ENCODE measurements around the genes DNAAF8 and ROGDI.

DNA sequence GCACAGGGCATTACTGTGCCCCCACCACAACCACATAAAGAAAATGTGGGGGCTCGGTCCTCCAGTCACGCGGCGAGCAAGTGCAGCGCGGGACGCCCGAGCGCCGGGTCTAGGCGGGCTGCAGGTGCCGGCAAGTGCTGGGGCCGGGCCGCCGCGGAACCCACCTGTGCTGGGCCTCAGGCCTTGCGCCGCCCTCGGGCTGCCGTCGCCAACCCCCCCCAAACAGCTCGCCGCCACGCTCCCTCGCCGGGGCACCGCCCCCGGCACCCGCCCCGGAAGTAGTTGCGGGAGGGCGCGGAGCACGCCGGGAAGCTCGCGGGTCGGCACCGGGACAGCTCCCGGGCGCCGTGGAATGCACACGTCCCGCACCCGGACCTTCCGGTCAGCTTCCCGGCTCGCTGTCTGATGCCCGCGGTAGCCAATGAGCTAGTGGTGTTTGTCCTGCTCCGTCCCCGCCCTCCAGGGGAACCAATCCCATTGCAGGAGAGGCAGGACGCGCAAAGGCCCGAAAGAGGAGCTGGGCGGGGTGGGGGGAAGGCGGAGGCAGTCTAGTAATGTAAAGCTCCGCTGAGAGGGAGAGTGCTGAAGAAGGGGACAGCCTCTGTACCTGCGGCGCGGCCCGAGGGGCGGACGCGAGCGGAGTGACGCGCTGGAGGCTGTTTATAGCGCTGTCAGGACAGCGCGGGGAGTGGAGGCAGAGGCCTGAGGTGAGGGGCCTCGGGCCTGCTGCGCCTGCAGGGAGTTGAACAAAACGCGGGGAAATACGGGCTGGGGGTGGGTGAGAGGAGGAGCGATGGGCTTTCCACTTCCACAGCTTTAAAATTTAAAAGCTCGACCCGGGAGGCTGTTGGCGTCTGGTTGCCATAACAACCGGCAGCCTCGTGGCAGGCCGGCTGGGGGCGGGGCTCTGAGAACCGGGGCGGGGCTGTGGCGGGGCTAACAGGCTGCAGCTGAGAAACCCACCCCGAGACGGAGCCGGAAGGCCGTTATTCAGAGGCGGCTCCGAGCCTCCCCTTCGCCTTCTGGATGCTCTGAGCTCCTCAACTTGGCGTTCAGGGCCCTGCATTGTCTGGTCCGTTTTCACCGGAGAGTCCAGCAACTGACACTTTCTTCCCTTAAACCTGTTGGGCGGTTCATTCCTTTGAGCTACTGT, at the start of gene DNAAF8:
TSS of gene DNAAF8 (plus strand) at position 546 of the 1,153 bp plus-strand sequence.
- PRO-cap: bidirectional peak, plus-strand start at position 281 of the sequence, minus-strand start at position 219 of the sequence; unidirectional peak, plus-strand start at position 993 of the sequence

- PRO-cap: no peak
Observed at GRCh38 chr16:4801565-4801987, 857 bp downstream of the ROGDI start.

GRCh38 chr16:4802477-4803434, at the start of gene ROGDI:
Gene ROGDI (minus strand): TSS chr16:4802633.
- PRO-cap: bidirectional peak, plus-strand start at chr16:4802798, minus-strand start at chr16:4802631

- PRO-cap: bidirectional peak, plus-strand start at chr16:4847070, minus-strand start at chr16:4847060
Observed at GRCh38 chr16:4846994-4847158, 212 bp downstream of the GLYR1 start.

GRCh38 chr16:4860226-4861246, 13.3 kb downstream of the UBN1 start:
- PRO-cap: no peak

DNA sequence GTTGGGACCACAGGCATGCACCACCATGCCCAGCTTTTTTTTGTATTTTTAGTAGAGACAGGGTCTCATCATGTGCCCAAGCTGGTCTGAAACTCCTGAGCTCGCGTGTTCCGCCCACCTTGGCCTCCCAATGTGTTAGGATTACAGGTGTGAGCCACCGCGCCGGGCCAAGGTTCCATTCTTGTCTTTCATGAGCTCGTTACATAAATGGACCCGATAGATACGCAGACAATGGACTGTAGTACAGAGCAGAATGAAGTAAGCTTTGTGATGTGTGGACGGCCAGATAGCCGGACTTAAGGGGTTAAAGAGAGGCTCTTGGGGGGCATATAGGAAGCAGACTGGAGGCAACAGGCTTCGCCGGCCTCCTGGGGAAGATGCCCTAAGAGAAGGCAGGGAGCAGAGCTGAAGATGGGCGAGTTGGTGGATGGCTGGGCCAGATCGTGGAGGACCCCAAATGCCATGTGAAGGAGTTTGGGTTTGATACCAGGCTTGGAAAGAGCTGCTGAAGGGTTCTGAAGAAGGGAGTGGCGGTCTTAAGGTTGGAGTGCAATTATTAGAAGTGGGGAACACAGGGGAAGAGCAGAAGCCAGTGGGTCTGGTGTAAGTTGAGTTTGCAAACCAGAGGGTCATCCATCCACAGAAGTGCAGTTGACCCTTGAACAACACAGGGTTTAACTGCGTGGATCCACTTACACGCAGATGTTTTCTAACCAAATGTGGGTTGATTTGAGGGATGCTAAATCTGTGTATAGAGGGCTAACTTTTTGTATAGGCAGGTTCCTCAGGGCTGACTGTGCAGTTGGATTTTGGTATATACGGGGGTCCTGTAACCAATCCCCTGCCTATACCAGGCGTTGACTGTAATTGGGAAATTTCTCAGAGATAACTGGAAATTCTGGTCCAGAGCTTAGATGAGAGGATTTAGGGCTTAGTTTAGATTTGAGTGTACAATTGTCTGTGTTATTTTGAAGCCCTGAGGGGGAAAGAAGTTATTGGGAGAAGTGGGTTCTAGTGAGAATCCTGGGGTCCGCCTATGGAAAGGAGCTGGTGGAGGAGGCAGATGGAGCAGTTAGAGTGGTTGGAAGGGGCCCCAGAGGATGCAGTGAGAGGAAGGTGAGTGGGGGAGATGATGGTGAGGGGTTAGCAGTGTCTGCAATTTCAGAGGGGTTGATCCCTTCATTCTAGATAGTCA, 19.8 kb downstream of the UBN1 start:
- PRO-cap: no peak

DNA sequence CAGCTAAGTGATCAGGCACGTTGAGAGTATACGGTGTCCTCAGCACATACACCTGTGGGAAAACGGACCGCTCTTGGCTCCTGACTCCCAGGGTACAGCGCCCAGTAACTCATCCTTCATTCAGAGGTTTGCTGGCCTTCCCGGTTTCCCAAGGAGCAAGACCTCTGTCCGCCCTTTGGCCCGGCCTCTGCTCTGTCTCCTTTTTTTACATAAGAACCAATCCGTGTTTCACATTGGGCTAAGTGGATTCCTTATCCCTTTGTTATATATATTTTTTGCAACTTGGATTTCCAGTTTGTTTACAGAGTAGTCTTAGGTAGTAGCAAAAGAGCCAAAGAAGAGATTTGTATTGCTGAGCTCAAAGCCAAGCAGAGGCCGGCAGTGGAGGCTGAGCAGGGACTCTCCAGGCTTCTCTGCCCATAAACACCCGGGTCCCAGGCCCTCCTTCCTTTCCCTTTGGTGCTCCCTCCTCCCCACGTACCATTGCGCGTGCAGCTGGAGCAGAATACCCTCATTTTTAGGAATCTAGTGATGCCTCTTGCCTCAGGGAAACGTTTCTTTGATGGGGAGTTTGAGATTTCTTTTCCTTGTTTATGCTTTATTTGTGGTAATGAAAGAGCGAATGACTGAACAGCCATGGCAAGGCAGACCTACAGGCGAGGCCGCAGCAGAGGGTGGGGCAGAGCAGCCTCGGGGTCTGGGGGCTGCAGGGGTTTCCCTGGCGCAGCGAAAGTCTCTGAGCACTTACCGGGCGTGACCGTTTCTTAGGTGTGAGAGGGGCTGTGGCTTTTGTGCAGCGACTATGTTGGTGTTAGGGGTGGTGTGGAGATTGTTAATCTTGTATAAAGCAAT, 34.4 kb downstream of the UBN1 start:
- PRO-cap: no peak

DNA sequence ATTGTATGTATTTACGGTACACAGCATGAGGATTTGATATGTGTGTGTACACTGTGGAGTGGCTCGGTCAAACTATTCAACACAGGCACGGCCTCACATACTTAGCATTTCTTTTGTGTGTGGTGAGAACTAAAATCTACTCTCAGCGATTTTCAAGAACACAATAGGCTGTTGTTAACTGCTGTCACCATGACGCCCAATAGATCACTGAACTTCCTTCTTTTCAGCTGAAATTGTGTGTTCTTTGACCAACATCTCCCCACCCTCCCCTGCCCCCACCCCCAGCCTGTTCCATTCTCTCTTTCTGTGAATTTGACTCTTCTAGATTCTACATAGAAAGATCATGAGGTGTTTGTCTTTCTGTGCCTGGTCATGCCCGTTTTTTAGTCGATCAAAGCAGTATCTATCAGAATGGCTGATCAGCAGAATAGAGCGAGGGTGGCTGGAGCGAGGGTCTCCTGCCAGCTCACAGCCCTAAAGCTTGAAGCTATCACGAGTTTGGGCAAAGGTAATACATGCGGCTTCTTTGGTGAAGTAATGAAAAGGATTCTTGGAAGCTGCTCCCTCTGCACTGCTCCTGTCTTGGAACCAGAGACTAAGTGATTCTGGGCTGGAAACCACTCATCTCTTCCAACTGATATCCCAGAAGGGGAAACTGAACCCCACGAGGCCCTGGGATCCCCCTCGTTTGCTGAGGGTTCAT, 18.8 kb downstream of the TMEM114 start:
- PRO-cap: no peak

- PRO-cap: no peak
Observed at GRCh38 chr16:8632453-8633457, 11.3 kb downstream of the METTL22 start.

- PRO-cap: no peak
Observed at GRCh38 chr16:8675172-8675619, 779 bp downstream of the ABAT start.

- PRO-cap: no peak
Observed at GRCh38 chr16:8694671-8695393, 20.4 kb downstream of the ABAT start.

- PRO-cap: bidirectional peak, plus-strand start at chr16:8712837, minus-strand start at chr16:8712745; bidirectional peak, plus-strand start at chr16:8713596, minus-strand start at chr16:8713235
Observed at GRCh38 chr16:8712628-8713365, 38.4 kb downstream of the ABAT start.

DNA sequence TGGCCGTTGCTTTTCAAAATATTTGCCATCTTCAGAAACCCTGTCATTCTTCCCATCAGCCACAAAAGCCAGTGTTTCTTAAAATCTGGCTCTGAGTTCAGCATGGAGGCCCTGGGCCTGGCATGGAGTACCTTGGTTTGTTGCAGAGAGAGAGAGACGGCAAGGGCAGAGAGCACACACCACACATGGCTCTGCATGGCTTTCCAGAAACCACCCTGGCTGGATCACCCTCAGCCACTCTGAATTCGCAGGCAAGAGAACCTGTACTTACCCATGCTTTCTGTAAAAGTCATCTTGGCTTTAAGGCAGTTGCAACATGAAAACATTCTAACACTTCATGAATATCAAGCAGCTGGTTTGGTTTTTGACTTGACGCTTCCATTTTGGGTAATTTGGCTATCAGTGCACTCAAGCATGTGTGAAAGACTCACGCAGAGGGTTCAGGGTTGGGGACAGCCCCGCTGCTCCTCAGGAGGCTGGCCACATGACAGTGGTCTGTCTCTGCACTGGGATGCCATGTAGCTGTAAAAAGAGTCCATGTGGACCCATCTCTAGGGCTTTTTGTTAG, 21.2 kb downstream of the PMM2 start:
- PRO-cap: no peak

DNA sequence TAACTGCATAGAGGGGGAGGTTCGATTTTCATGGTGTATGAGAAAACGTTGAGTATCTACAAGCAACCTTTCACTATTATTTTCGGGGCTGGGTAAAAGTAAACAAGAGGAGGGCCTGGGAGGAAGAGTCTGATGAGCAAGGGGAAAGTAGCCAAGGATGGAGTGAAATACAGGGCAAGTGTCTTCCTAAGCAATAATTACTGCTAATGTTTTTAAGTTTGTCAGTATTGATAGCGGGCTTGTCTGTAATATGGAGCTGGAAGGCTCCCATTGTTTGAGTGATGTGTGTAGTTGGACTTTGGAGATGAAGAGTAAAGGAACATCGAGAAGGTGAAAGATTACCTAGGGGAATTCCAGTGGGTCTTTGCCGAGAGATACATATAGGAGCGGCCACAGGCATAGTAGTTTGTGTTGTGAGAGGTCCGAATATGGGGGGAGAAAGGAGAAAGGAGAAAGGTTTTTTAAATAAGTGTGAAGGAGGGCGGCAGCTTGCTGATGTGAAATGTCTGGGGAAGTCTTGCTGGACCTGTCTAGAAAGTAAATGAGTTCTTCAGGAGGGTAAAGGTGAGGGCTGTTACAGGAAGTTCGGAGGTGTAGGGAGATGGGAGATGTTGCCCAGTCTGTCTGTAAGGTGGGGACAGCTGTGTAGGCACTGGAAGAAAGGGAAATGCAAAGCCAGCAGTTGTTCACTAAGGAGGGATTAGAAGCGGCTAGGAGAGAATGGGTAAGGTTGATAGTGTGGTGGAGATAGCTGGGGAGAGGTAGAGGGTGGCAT, 29.2 kb downstream of the CARHSP1 start:
- PRO-cap: no peak

DNA sequence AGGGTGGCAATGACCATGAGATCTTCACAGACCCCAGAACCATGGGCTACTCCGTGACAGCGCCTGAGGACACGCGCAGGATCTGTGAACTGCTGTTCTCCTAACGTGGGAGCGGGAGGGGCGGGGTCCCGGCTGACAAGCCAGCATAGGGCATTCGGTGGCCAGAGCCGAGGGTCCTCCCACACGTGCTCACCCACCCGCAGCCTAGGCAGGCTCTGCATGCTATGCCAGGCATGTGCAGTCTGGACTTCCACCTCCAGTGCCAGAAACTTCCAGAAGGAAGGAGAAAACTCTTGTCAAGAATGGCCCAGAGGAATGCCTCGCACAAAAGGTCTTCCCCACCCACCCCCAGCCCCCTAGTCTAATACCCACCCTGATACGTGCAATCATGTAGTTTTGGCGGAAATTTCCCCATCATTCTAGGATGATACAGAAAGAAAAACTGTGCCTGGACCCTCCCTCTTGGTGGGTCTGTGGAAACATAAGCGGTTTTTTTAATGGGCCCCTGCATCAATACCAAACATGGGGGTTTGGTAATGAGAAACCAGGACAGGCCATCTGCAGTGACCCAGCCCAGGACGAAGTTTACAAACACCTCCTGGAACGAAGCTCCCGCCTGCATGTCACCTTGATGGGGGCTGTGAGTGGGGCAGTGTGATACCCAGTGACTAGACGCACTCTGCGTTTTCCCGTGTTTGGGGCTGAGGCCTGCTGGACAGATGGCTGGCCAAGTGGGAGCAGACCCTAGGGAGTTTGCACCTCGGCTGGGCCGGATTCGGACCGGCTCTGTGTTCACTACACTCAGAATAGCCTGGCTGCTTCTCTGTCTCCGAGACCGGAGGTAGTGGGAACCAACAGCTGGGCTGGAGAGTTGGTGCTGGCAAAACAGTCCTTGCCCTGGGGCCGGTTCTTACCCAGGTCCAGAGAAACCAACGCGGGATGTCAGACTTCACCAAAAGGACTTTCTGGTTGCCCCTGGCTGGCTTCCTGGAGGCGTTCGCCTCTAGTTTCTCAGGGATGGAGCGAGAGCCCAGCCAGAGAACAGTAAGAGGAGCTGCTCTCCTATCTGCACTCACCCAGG, 20.7 kb downstream of the CARHSP1 start:
- PRO-cap: no peak

DNA sequence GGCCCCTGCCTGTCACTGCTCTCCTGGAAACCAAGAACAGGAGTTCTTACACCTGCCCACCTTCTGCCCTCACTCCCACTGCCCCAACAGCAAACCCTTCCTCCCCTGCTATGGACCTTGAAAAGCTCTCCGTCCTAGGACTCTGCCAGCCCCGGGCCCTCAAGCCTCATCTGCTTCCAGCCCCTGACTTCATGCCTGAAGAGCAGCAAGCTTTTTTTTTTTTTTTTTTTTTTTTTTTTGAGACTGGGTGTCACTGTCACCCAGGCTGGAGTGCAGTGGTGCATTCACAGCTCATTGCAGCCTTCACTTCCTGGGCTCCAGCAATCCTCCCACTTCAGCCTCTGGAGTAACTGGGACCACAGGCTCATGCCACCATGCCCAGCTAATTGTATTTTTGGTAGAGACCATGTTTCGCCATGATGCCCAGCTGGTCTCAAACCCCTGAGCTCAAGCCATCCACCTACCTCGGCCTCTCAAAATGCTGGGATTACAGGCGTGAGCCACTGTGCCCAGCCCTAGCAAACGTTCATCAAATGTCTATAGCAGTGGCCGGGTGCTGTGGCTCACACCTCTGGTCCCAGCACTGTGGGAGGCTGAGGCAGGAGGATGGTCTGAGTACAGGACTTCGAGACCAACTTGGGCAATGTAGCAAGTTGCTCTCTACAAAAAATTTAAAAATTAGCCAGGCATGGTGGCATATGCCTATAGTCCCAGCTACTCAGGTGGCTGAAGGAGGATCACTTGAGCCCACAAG, 16.9 kb downstream of the CARHSP1 start:
- PRO-cap: no peak

DNA sequence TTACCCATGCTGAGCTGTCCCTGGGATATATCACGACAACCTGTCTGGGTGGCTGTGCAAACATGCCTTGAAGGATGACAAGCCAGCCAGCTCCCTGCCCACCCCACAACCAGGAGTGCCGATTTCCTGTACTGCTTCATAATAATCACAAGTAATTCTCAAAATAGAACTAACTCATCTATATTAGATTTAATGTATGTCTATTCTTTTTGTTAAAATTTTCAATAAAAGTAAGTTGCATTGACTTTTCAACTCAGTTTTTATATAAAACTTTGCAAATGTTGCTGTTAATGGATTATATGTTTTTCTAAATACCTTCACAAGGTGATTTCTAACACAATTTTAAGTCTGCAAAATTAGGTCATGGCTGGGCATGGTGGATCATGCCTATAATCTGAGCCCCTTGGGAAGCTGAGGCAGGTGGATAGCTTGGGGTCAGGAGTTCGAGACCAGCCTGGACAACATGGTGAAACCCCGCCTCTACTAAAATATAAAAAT, 36.1 kb downstream of the LITAFD start:
- PRO-cap: no peak

- PRO-cap: no peak
Observed at GRCh38 chr16:8930063-8930621, 33.6 kb downstream of the USP7 start.

DNA sequence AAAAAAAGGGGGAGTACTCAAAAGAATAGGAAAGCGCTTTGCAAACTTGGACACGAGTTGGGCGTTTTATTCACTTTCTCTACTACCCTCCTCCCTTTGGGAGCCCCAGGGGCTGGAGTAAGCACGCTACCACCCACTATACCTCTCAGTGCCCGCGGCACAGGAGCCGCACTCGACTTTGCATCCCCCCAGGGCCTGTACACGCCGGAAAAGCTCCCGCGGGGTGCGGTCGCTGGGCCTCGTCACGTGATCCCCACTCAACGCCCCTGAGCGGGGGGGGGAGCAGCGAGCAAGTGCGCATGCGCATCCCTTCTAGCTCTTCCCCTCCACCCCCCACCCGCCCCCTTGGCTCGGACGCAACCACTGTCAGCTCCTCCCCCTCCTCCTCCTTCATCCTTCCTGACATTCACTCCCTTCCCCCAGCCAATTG, 444 bp upstream of the HAPSTR1 start:
- PRO-cap: bidirectional peak, plus-strand start outside the sequence, minus-strand start at position 215 of the sequence

- PRO-cap: no peak
Observed at GRCh38 chr16:9100657-9101952, 9.7 kb downstream of the HAPSTR1 start.